LNCaP clone FGC (cell line): ENCODE measurements around the genes PERCC1, CCDC154, TMEM204 and JPT2.

GRCh38 chr16:785135-786472 lies 2.6 kb downstream of the RPUSD1 start:
- RRBS, 2 experiments: 60 to 69% methylated on average over 17 to 19 of the region's 70 CpGs

GRCh38 chr16:806836-807714 lies 6.5 kb upstream of the GNG13 start:
- RRBS, 2 experiments: 24 to 26% methylated on average over 7 of the region's 57 CpGs

- RRBS, 2 experiments: 69 to 78% methylated on average over 7 of the region's 41 CpGs
Observed at GRCh38 chr16:825041-825740, 24.7 kb upstream of the GNG13 start.

DNA sequence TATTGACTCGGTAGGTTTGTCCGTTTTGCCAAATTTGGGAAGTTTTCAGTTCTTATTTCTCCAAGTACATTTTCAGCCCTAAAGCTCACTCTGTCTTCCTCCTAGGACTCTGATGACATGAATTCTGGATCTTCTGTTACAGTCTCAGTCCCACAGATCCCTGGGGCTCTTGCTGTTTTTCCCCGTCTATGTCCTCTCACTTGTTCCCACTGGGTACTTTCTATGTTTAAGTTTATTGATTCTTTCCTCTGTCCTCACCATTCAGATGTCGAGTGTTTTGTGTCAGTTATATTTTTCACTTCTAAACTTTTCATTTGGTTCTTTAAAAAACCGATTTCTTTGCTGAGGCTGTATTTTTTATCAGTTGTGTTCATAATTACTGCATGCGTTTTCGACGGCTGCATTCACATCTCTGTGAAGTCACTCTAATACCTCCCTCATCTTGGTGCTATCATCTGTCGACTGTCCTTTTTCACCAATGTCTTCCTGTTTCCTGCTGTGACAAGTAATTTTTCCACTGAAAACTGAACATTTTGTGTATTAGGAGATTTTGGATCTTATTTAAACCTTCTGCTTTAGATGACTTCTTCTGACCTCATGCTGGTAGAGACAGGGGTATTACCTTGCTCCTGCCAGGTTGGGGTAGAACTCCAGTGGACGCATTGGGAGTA lies 65.3 kb upstream of the GNG13 start:
- RRBS, 2 experiments: no CpG with 5 or more reads among the region's 10 CpGs

GRCh38 chr16:879934-880162 lies 79.3 kb upstream of the GNG13 start:
- RRBS, 2 experiments: 64 to 72% methylated on average over 2 of the region's 10 CpGs

GRCh38 chr16:969881-970376 lies 855 bp downstream of the LMF1 start:
- RRBS, 2 experiments: 85 to 95% methylated on average over 3 of the region's 31 CpGs

DNA sequence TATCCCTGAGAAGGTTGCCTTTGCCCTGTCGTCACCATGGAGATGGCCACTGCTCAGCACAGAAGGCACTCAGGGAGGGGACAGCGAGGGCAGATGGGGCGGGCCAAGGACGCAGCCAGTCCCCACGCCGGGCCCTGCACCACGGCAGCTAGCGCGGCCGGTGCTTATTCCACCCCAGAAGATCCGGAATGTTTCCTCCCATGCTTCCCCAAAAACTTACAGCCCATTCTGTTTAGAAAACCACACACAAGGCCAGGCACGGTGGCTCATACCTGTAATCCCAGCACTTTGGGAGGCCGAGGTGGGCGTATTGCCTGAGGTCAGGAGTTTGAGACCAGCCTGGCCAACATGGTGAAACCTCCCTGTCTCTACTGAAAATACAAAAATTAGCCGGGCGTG lies 42.8 kb downstream of the SOX8 start:
- RRBS, 2 experiments: no CpG with 5 or more reads among the region's 16 CpGs

DNA sequence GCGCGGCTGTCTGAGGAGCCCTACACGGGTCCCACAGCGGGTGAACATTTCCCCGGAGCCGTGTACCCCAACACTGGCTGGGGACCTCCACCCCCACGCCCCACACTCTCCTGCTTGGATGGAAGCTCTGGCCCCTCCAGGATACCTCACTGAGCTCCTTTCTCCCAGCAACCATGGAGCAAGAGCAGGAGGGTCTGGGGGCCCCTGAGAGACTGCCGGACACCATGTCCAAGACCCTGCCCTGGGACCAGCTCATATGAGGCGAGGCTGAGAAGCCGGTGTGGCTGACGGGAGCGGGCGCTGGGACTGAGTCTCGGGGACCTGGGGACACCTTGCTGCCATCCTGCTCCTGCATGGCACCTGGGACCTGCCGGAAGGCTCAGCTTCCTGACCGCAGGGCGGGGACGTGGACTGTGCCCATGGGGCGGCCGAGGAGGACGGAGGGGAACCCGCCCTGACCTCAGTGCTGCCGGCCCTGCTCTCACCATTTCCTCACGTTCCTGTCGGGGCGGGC lies 44.2 kb upstream of the SSTR5 start:
- RRBS, 2 experiments: 28 to 38% methylated on average over 13 of the region's 26 CpGs

- RRBS, 2 experiments: 9 to 22% methylated on average over 16 of the region's 20 CpGs
Observed at GRCh38 chr16:1083009-1083346, 10.4 kb downstream of the SSTR5 start.

DNA sequence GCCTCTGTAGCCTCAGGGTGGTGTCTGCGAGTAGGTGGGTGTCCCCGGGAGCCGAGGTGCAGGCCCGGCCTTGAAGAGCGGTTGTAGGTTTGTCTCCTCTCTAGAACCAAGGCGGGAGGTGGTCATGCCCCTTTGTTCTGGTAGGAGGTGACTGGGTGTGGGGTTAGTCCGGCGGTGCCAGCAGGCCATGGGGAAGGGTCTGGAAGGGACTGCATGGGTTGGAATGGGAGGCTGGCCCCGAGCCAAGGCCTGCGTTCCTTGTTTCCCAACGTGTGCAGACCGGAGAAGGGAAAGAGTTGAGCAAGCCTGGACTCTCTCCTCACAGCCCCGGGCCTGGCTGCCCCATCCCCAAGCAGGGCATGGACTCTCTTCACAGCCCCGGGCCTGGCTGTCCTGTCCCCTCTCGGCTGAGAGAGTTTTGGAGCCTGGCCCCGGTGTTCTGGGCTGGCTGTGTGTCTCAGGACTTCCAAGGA lies 2.4 kb downstream of the CACNA1H start:
- RRBS, 2 experiments: 75 to 78% methylated on average over 8 to 13 of the region's 16 CpGs

- RRBS, 2 experiments: 56 to 62% methylated on average over 16 of the region's 33 CpGs
Observed at GRCh38 chr16:1203778-1204419, 21.2 kb downstream of the TPSG1 start.

- RRBS, 2 experiments: 26 to 35% methylated on average over 7 of the region's 13 CpGs
Observed at GRCh38 chr16:1208287-1208552, 16.8 kb downstream of the TPSG1 start.

- RRBS, 2 experiments: 100% methylated on average over 2 of the region's 21 CpGs; no CpG with 5 or more reads in 1 of the 2 experiments
Observed at GRCh38 chr16:1315069-1315435, 5.6 kb downstream of the UBE2I start.

DNA sequence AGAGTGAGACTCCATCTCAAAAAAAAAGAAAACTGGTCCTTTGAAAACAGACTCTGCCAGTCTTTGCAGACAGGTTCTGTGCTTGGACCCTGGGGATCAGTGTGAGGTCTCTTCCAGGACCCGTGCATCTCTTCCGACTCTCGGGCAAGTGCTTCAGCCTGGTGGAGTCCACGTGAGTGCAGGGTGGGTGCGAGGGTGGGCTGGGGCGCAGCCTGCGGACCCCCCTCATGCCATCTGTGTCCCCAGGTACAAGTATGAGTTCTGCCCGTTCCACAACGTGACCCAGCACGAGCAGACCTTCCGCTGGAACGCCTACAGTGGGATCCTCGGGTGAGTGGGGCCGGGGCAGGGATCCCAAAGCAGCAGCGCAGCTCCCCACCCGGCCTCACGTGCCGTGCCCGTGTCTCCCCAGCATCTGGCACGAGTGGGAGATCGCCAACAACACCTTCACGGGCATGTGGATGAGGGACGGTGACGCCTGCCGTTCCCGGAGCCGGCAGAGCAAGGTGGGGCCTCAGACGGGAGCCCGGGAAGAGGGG lies 10.0 kb downstream of the GNPTG start:
- RRBS, 2 experiments: 95 to 96% methylated on average over 5 to 9 of the region's 29 CpGs

DNA sequence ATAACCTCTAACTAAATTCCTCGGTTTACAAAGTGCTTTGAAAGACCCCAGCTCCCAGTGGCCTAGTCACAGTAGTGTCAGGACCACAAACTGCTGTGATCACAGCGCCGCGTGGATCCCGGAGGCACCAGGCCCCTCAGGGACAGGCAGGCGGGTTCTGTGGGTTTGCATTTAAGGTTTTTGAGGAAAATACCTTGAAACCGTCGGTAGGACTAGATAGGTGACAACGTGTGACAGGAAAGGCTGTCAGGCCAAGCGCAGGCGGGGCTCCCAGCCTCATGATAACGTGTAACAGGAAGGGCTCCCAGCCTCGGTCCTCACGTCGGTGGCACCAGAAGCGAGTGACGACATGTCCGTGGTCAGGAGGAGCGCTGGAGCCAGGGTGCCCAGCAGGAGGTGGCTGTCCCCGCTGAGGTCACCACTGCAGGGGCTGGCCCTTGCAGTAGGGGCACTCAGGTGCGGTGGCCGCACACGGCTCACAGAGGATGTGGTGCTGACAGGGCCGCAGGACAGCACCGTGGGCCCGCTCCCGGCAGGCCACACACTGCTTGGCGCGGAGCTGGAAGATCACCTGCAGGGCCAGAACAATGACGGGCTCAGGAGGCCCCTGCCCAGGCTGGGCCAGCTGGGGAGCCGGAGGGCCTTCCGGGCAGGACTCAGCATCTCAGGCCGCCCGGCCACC lies 14.2 kb downstream of the GNPTG start:
- RRBS, 2 experiments: 96 to 97% methylated on average over 4 of the region's 34 CpGs

GRCh38 chr16:1430595-1431204 lies at the start of gene PERCC1:
TSS of gene PERCC1 (plus strand) at chr16:1431078.
- RRBS, 2 experiments: 17 to 23% methylated on average over 19 of the region's 29 CpGs

- RRBS, 2 experiments: 89 to 93% methylated on average over 2 to 4 of the region's 31 CpGs
Observed at GRCh38 chr16:1443954-1444760, at the start of gene CCDC154. TSS of gene CCDC154 (minus strand) at chr16:1444556.

DNA sequence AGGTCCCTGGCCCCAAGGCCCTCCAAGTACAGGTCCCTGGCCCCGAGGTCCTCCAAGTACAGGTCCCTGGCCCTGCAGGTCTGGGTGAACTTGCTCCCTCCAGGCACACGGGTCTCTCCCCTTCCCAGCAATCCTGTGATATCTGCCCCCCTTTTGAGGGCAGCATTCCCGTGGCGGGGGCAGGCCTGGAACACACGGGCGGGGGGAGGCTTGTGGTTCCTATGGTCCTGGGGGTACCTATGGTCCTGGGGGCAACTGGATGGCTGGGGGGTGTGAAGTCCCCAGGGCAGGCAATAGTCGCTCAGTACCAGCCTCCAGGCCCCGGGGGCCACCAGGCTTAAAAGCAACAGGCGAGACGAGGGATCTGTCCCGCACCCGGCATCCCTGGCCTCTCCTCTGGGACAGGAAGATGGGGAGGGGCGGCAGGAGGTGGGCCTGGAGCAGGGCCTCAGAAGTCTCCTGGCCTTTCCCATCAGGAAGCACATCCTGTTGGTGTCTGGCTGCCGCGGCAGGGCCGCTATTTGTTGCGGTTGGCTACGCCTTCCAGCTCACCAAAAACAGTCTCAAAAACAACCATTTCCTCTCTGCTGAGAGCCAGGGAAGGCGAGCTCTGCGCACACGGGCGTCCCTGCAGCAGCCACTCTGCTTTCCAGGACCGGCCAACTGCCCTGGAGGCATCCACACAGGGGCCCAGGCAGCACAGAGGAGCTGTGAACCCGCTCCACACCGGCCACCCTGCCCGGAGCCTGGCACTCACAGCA lies at the start of gene TMEM204:
TSS of gene TMEM204 (plus strand) at position 575 of the 761 bp plus-strand sequence.
- RRBS, 2 experiments: 93 to 96% methylated on average over 8 of the region's 26 CpGs

DNA sequence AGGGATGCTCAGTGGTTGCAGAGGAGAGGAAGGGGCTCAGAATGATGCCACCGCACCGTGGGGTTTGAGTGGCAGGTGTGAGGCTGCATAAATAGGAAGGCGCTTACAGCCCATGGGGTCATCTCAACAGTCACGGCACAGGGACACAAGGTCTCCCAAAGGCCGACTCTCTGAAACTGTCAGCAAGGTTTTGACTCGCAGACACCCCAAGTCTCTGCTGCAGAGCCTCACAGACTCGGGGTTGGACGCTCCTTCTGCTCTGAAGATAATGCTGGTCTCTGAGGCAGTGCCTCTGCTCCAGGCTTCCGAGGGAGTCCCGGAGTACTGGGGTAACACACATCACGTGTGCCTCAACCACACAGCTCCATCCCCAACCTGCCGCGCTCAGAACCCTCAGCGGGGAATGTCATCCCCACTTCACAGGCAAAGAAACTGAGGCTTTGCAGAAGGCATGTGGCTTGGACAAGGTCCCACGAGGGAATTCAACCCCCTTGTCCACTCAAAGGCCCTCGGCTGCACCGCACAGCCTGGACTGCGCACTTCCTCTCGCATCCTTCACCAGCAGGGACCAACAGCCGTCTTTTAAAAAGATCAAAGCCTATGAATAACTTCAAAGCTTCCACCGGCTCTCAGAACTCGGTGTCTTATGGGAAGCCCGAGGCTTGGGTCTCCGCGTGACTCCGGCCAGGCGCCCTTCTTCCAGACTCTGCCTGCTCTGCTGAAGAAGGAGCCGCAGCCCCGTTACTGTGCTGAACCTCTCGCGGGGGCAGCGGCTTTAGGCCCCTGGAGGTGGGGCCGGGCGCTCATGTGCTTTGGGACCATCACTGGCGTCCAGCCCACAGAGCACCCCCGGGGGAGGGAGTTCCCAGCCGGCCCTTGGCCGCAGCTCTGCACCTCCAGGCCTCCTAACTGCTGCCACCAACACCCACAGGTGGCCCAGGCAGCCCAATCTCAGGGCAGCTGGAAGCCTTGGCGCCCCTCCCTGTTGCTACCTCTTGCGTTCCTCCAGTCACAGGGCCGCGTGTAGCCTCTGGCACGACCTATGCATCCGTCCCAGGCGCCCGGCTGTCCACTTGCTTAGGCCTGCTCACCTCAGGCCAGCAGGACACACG lies 2.1 kb downstream of the TMEM204 start:
- RRBS, 2 experiments: 77 to 82% methylated on average over 10 of the region's 47 CpGs

GRCh38 chr16:1678074-1678367 lies at the start of gene JPT2:
TSS of gene JPT2 (plus strand) at chr16:1678279.
- RRBS, 2 experiments: no CpG with 5 or more reads among the region's 45 CpGs